Fibroblast of villous mesenchyme (primary cell): ENCODE data around the genes SLAMF6 and USF1.

- CAGE, long polyA plus RNA: no peak
These were observed 12.5 kb downstream of the ATP1A2 start for GRCh38 chr1:160127789-160128717.

DNA sequence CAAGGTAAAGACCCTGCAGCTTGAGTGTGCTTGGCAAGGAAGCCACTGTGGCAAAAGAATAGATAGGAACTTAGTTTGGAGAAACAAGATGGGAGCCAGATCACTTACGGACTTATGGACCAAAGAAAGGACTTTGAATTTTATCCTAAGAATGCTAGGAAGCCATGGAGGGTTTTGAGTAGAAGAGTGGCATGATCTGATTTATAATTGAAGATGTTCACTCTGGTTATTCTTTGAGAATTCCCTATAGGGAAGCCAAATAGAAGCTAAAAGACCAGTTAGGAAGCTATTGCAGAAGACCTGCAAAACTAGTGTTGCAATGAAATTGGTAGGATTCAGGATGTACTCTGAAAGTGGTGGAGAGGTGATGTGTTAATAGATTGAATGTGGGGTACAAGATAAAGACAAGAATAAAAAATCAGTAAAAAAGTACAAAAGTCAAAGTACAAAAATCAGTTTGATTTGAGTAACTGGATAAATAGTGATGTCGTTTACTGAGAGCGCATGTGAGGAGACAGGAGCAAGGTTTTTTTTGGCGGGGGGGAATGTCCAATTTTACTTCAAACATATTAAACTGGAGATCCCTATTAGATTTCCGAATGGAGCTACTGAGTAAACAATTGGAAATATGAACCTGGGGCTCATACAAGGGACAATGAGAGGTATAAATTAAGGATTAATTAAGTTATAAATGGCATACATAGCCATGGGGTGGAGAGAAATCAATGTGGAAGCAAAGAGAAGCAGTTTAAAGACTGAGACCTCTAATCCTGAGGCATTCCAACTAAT, 2.4 kb upstream of the DCAF8 start:
- CAGE, long polyA plus RNA: no peak

DNA sequence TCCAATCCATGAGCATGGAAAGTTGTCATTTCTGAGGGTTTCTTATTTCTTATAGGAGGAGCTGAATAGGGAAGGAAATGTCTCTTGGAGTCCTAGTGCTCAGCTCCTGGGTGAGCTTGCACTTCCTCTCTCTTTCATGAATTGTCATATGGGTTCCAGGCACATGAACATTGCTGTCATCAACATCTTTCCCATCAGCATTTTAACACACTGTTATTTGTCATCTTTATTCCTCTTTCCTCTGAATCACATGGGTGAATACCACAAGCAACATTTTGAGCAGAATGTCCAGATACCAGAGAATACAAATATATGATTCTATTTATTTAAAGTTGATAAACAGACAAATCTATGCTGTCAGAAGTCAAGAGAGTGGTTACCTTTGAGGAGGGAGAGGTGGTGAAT, 23.4 kb downstream of the SLAMF6 start:
- CAGE, long polyA plus RNA: no peak

DNA sequence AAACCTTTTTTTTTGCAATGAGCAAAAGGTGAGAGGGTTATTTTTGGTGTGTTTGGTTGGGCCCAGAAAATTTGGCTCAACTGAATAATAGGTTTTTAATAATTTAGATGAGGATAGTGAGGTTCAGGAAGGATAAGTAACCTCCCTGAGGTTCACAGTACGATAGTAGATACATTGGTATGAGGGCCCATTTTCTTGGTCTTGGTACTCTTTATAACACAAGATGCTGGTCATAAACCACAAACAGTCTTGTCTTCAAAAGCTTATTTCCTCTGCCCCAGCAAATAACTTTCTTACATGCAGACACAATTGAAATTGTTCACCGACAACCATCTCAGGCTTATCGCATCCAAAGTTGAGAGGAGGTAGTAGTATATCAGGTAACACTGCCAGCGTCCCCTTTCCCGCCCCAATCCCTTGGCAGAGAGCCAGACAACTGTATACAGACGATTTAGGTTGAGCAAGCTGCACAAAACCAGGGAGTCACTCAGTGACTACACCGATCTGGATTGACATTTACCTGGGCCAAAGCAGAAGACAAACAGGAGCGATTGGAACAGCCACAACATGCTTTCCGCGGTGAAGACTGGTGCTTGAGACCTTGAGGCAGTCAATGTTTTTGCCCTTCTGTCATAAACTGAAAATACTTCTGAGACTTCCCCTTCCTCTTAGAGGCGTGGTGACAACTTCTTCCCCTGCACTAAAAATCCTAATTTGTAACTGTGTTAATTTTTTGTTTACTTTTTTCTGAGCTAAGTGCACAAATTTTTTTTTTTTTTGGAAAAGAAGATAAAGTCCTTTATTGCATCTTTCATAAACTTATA, at the start of gene SLAMF6:
TSS of gene SLAMF6 (minus strand) at position 632 of the 824 bp plus-strand sequence.
- CAGE, long polyA plus RNA: no peak

- CAGE, long polyA plus RNA: no peak
These were observed 19.0 kb downstream of the CD84 start for GRCh38 chr1:160560339-160560710.

GRCh38 chr1:160565228-160565852, 14.0 kb downstream of the CD84 start:
- CAGE, long polyA plus RNA: no peak

DNA sequence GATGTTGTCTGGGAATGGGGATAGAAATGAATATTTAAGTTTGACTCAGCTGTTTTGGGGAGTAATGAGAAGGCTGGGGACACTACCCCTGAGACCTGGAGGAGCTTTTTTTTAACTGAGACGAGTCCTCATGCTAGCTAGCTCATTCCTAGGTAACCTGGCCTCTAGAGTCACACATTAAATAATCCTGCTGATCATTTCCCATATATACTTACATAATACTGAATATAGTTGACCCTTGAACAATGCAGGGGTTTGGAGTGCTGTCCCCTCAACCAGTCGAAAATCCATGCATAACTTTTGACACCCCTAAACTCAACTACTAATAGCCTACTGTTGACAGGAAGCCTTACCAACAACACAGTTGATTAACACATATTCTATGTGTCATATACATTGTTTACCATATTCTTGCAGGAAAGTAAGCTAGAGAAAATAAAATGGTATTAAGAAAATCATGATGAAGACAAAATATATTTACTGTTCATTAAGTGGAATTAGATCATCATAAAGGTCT, 1.3 kb upstream of the CD84 start:
- CAGE, long polyA plus RNA: no peak

GRCh38 chr1:160629700-160630266, 17.1 kb downstream of the SLAMF1 start:
- CAGE, long polyA plus RNA: no peak

DNA sequence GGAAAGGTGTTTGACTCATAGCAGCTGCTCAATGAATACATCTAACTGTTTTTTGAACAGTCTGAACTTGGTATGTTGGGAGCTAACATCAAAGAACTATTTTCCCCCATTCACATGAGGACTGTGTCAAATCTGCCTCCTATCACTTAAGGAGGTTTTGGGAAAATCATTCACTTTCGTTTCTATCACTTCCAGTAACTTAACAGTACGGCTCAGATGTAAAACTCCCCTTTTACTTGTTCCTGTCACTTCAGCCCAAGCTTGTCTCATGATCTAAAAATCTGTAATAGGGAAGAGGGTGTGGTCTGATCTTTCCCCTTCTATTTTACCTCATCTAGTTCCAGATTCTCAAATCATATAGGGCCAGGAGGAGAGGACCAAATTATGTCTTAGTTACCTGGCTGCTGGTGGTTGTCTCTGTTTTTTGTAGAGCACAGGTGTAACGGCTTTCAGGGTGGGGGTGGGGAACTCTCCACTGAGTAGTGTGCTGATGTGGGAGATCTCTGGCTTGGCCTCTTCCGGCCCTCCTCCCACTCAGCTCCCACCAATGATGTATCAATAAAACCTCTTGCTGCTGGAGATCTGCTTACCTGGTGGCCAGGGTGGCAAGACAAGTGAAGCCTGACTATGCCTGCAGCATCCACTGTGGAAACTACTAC, 26.3 kb upstream of the SLAMF1 start:
- CAGE, long polyA plus RNA: no peak

DNA sequence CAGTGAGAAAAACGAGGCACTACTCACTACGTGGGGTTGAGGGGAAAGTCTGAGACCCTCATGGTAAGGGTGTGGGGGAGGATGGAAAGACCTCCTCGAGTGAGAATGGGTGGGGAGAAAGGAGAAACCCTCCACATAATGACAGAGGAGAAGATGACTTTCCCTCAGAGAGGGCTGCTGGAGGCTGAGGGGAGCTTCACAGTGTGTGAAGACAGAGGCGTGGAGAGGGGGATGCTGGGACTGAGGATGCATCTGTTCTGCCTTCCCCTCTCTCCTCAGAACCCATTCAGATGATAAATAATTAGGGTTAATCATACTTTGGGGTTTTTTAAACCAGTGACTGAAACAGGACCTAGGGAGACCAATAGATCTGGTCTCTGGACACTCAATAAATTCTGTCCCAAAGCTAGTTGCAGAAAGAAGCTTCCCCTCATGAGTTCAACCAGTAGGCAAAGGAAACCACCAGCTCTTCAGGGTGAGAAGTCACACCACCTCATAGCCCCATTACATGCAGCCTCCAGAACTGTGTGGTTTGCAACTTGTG, 17.1 kb downstream of the SLAMF7 start:
- CAGE, long polyA plus RNA: no peak

DNA sequence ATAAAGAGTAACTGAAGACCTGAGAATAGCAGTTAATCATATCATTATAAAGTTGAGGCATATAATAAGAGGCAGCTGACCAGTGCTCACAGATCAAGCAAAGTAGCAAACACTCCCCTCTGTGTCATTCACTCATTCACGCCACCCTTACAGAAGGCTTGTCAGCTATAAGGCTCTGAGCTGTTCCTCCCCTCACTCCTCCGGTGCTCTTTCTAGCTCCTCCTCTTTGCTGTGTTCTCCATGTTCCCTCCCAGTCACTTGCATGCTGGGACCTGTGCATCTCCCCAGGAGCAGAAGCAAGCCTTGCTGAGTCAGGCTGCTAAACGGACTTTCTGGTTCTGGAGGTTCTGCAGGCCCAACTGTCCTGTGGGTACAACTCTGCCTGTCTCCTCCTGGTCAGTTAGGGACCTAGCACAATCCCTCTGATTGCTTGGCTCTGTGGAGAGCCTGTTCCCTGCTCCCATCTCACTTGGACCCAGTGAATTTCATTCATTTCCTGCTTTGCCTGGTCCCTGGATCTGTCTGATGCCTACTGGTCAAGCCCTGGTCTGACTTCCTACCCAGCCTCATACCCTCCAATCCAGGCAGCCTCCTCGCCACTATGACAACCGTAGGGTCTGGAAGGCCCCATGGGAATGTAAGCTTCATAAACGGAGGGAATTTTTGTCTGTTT, 28.2 kb upstream of the LY9 start:
- CAGE, long polyA plus RNA: no peak

DNA sequence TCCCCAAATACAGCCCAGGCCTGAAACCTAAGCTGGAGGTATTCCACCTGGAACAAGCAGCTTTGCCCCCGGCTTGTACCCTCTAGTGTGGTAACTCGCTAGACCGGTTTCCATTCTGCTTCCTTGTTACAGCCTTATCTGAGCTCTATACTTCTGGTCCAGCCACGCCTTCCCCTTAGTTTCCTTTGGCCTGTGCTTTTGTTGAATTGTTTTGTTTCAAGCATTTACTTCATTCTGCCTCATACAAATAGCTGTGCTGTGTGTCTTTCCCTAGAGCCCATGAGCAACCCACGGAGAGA, 14.6 kb upstream of the LY9 start:
- CAGE, long polyA plus RNA: no peak

DNA sequence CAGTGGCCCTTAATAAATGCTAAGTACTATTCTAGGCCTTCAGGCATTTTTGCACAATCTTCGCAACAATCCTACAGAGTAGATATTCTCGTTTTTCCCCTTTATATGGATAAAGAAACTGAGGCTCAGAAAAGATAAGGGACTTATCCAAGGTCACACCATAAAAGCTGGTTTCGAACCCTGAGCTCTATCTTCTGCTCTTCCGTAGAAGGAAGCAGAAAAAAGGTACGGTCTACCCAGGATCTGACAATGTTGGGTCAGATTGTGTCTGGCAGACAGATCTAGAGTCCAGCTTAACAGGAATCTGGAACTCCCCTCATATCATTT, 21.6 kb downstream of the LY9 start:
- CAGE, long polyA plus RNA: no peak

DNA sequence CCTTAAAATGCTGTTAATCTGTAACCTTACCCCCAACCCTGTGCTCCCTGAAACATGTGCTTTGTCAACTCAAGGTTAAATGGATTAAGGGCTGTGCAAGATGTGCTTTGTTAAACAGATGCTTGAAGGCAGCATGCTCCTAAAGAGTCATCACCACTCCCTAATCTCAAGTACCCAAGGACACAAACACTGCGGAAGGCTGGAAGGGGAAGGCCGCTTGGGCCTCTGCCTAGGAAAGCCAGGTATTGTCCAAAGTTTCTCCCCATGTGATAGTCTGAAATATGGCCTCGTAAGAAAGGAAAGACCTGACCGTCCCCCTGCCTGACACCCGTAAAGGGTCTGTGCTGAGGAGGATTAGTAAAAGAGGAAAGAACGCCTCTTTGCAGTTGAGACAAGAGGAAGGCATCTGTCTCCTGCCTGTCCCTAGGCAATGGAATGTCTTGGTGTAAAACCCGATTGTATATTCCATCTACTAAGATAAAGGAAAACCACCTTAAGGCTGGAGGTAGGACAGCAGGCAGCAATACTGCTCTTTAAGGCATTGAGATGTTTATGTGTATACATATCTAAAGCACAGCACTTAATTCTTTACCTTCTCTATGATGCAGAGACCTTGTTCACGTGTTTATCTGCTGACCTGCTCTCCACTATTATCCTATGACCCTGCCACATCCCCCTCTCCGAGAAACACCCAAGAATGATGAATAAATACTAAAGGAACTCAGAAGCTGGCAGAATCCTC, 28.4 kb upstream of the ITLN1 start:
- CAGE, long polyA plus RNA: no peak

DNA sequence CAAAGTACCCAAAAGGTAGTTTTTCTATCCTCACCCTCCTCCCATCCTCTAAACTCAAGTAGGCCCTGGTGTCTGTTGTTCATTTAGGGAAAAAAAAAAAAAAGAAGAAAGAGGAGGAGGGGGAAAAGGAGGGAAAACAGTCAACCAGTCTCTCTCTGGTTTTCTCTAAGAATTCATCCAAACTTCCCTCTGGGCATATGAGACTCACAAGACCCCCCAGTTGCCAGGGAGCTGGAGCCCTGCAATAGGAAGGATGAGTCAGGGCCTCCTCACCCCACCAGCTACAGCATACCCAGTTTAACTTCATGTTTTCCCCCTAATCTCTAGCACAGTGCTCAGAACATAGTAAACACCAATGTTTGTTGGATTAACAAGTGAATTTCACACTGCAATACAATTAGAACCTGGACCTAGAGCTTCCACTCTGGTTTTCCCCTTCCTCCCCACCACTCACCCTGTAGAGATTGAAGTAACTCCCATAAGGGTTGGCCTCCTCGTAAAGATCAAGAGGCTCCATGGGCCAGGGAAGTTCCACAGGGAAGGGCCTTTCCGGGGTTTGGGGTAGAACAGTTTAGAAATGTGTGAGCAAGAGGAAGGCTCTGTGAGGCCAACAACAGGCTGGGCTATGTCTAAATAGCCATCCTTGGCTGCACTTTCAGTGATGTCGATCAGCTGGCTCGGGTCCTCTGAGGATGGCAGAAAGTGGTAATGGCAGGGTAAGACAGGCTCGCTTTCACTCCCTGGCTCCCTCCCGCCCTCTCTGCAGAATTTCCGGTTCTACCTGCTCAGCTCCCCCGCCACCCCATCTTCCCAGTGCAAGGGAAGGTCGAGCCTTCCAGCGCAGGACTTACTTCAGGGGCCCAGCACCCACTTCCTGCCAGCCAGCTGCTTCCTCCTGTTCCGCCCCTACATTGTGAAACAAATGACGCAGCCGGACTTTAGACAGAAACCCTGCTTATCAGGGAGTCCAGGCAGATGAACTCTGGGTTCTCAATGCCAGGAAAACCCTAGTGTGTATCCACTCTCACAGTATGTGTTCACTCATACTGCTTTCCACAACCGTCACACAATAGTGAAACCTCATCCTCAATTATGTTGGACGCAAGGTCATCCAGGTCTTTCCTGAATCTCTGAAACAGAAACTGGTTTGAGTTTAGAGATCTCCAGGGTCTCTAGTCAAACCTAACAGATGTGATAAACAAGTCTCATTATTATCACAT, 7.5 kb downstream of the F11R start:
- CAGE, long polyA plus RNA: no peak

DNA sequence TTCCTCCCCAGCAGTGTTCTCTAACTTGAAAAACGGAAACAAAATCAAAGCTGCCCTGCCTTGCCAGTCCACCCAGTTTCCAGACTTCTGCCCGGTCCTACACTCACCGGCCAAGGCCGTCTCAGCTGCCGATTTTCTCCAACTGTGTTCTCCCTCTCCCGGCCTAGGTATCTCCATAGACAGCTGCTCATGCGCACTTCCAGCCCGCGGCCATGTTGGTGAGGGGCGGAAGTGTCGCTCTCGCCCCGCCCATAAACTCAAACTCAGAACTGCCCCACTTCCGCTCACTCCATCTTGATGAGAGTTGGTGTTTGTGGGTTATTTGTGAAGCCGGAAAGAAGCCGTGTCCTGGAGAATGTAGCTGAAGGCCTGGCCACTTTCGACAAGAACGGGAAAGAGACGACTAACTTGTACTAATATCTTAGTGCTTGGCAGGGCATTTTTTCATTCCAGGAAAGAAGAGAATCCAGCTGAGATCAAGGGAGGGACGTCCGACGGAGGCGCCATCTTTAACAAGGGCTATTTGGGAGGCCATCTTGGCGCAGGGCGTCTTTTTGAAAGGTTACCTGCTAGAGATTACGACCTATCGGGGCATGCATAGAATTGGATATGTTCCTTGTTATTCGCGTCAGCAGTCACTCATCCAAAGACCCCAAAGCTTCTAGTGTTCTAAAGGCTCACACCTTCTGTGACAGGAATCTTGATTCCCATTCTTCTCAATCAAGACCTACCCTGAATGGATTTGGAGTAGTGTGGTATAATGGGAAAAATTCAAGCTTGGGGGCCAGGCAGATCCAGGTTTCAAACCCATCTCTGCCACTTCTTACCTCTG, at the start of gene USF1:
TSS of gene USF1 (minus strand) at position 227 of the 832 bp plus-strand sequence.
- CAGE, long polyA plus RNA: start-site peak on the minus strand centred at position 184 of the sequence, 91 bp wide, 482 and 1,088 reads in 2 replicates

- CAGE, long polyA plus RNA: no peak
These were observed 1.2 kb upstream of the USF1 start for GRCh38 chr1:161046583-161047794.

DNA sequence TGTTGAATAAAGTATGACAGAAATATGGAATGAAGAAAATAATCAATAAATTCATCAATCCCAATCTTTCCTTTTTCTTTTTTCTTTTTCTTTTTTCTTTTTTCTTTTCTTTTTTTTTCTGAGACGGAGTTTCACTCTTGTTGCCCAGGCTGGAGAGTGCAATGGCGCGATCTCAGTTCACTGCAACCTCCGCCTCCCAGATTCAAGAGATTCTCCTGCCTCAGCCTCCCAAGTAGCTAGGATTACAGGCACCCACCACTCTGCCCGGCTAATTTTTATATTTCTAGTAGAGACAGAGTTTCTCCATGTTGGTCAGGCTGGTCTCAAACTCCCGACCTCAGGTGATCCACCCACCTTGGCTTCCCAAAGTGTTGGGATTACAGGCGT, 4.2 kb downstream of the ARHGAP30 start:
- CAGE, long polyA plus RNA: no peak

GRCh38 chr1:161085149-161086029, 4.0 kb downstream of the NECTIN4 start:
- CAGE, long polyA plus RNA: no peak

- CAGE, long polyA plus RNA: no peak
These were observed 3.1 kb downstream of the NECTIN4 start for GRCh38 chr1:161086030-161086923.